Renal cortical epithelial cell (primary cell): ENCODE measurements around a stretch of chr3.

DNA sequence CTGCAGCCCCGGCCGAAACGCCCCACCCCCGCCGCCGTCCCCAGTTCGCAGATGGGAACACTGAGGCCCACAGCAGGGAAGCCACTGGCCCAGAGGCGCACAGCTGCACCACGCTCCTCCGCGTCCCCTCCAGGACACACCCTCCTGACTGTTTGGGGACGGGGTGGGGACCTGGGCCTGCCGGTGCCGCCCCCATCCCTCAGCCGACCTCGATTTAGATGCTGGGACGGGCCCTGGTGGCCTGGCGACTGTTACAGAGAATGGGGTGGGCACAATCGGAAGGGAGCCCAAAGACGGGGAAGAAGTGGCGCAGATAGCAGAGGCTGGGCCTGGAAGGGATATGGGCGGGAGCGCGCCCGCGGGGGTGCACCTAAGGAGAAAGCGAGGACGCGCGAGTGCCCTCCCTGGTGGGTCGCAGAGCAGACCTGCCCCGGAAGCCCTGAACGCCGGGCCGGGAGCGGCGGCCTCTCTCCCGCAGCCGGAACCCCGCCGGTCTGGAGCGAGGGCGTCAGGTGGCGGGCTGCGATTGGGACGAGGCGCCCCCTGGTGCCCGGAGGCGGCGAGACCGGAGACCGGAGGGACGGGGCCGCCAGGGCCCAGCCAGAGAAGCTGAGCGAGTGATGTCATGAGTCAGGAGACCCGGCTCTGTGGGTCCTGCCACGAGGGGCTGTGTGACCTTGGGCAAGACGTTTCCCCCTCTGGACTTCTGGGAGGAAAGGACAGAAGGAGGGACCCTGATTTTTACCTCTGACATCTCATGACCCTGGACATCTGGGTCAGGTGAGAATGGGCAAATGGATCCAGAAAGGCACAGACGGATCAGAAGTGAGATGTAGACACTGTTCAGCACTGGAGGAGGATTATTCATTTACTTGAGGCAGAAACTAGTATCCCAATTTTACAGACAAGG lies 78.4 kb downstream of the IQSEC1 start:
- RRBS: 1% methylated on average over 13 of the region's 59 CpGs

GRCh38 chr3:13015838-13016817 lies 57.1 kb downstream of the IQSEC1 start:
- RRBS: 25% methylated on average over 3 of the region's 21 CpGs

DNA sequence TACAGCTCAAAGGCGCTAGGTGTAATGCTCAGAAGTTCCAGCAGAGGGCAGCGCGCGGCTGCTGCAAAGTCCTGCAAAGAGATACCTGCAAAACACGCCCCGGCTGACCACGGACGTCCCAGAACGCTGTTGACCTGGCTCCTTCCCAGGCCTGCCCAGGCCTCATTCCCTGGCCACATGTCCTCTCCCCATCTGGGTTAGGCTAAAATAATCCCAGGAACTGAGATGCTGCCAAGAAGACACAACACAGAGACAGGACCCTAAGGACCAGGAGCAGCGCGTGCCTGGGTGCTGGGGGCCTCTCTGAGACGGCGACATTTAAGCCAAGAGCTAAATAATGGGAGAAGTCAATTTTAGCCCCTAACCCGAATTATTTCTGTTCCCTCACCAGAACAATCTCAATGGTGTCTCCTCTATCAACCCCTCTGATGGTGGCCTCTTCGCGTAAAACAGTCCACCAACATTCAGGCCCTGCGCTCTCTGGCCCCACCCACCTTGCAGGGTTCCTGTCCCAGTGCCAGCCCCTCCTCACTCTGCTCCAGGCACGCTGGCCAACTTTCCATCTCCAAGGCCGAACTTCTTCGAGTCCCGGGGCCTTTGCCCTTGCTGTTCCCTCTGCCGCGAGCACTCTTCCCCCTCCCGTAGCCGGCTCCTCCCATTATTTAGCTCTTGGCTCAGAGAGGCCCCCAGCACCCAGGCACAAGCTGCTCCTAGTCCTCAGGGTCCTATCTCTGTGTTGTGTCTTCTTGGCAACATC lies 19.2 kb upstream of the IQSEC1 start:
- RRBS: 78% methylated on average over 5 of the region's 25 CpGs

DNA sequence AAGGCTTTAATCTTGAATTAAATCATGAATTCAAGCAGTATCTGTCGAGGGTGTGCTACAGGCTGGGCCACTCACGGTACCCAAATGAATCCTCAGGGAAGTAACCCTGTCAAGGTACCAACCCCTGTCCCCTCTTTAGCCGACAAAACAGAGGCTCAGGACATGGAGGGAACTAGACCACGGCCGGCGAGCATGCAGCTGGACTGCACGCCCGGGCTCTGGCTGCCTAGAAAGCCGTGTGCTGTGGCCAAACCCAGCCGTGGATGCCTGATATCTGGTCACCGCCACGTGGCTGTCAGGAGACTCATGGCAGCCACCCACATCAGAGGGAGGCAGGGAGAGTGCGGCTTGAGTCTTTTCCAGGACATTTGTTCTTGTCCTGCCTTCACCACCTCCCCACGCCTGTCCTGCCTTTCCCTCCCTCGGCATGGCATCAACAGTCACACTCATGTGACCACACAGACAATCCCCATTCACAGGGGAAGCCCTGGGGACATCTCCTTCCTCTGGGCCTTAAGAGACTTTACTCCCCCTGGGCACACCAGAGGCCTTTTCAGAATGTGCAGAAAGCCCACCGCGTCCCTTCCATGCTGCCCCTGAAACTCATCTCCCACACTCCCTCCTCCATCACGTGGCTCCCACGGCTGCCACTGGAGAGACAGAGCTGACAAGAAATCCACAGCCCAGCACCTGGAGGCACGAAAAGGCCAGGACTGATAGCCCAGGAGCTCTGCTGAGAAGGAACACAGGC lies 71.0 kb upstream of the IQSEC1 start:
- RRBS: no CpG with 5 or more reads among the region's 20 CpGs

GRCh38 chr3:13262741-13263109 lies 157.4 kb downstream of the NUP210 start:
- RRBS: no CpG with 5 or more reads among the region's 3 CpGs

DNA sequence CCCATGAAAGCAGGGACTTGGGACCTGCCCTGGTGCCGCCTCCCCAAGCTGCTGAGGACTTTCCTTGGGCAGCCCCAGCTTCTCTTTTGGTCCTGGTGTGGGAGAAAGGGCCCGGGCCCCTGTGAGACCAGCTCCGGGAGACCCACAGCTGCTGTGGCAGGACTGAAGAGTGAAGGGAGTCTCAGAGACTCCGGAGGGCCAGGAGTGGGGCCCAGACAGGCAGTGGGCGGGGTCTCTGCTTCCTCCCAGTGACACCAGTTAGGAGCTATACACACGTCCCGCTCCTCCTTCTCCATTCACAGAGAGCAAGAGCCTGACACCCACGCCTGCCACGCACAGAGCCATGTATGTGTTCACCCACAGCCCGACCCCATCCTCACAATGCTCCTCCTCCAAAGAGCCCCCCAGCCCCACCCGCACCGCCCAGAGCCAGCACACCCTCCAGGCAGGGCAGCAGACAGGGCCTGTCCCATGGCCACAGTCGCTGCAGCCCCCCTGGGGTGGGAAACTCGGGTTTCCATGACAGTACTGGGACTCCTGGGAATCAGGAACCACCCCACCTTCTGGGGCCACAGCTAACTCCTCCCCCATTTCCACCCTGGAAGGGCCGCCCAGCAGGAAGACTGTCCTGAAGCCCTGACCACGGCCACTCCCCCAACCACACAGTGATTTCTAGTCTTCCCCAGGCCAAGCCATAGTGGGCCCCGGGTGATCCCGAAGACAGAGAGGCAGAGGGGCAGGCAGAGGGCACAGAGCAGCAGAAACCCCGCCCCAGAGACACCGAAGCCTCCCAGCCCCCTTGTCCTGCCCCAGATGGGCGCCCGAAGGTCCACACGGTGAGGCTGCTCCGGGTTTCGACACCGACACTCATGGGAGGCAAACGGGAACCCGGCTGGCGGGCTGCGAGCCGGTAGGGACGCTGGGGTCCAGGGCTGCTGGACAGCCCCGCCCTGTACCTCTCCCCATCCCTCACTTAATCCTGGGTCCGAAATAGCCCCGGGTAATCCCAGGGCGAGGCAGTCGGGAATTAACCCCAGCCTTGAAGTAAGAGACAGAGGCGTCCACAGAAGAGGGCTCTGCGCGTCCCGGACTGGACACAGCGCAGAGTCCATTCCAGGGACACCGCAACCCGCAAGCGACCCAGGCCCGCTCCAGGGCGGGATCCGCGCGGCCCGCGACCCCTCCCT lies 138.6 kb downstream of the NUP210 start:
- RRBS: 10% methylated on average over 19 of the region's 52 CpGs

DNA sequence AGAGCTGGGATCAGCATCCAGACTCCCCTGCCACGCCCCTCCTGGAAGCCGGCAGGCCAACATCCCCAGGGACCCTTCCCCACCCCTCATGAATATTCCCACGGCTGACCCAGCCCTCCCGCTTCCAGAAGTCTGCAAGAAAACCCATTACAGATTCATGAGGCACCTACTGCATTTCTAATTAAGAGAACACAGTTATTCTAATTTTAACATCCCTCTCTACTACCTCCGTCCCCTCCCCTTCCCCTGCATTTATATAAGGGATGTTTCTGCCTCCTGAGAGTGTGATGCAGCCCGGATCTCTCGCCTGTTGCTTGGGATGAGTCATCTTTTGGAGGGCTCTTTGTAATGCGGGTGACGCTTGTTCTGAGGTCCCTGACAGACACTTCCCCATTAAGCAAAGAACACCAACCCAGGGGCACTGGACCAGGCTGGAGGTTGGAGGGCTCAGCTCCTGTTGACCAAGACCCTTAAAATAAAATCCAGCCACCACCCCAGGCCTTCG lies 118.7 kb downstream of the NUP210 start:
- RRBS: no CpG with 5 or more reads among the region's 10 CpGs

GRCh38 chr3:13479286-13479598 lies 864 bp upstream of the HDAC11 start:
- RRBS: no CpG with 5 or more reads among the region's 14 CpGs

GRCh38 chr3:13891792-13892018 lies 11.8 kb upstream of the WNT7A start:
- RRBS: no CpG with 5 or more reads among the region's 2 CpGs

GRCh38 chr3:14125483-14126537 lies 958 bp downstream of the TMEM43 start:
- RRBS: no CpG with 5 or more reads among the region's 27 CpGs

DNA sequence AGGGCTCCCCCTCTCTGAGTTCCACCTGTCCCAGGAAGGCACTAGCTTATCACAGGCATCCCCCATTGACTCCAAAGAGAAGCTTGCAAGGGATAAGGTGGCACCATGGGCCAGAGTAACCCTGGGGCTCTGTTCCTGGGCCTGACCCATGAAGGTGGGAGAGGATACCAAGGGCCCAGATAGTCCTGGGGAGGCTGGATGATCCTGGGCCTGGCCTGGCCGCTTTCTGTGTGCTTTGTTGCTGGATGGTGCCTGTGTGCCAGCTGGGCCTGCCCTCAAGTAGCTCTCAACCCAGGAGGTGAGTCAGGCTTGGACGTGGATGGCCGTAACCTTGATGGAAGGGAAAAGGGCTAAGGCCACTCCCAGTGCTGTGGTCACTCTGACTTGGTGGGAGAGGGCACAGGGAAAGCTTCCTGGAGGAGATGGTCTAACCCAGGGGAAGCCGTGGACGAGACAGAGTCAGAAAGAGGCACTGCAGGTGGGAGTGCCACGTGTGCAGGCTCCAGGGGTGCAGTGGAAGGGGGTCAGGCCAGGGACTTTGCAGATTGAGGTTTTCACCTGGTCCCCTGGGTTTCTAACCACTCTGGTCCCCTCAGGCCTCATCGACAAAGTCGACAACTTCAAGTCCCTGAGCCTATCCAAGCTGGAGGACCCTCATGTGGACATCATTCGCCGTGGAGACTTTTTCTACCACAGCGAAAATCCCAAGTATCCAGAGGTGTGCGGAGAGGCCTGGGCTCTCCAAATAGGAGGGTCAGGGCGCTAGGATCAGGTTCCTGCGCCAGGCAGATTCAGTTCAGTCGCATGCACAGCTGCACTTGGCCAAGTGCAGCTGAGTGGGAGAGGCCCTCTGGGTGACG lies 9.6 kb downstream of the TMEM43 start:
- RRBS: no CpG with 5 or more reads among the region's 16 CpGs

DNA sequence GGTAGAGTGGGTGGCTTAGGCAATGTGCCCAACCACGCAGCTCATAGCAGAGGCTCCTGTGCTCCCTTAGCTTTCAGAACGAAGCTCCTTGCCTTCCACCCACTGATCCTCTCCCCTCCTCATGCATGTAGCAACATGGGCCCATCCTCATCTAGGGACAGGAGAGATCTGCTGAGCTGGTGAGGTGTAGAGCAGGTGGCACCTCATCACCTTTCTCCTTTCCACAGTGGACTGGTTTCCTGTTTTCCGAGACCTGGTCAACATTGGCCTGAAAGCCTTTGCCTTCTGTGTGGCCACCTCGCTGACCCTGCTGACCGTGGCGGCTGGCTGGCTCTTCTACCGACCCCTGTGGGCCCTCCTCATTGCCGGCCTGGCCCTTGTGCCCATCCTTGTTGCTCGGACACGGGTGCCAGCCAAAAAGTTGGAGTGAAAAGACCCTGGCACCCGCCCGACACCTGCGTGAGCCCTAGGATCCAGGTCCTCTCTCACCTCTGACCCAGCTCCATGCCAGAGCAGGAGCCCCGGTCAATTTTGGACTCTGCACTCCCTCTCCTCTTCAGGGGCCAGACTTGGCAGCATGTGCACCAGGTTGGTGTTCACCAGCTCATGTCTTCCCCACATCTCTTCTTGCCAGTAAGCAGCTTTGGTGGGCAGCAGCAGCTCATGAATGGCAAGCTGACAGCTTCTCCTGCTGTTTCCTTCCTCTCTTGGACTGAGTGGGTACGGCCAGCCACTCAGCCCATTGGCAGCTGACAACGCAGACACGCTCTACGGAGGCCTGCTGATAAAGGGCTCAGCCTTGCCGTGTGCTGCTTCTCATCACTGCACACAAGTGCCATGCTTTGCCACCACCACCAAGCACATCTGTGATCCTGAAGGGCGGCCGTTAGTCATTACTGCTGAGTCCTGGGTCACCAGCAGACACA lies 16.8 kb downstream of the TMEM43 start:
- RRBS: no CpG with 5 or more reads among the region's 21 CpGs

DNA sequence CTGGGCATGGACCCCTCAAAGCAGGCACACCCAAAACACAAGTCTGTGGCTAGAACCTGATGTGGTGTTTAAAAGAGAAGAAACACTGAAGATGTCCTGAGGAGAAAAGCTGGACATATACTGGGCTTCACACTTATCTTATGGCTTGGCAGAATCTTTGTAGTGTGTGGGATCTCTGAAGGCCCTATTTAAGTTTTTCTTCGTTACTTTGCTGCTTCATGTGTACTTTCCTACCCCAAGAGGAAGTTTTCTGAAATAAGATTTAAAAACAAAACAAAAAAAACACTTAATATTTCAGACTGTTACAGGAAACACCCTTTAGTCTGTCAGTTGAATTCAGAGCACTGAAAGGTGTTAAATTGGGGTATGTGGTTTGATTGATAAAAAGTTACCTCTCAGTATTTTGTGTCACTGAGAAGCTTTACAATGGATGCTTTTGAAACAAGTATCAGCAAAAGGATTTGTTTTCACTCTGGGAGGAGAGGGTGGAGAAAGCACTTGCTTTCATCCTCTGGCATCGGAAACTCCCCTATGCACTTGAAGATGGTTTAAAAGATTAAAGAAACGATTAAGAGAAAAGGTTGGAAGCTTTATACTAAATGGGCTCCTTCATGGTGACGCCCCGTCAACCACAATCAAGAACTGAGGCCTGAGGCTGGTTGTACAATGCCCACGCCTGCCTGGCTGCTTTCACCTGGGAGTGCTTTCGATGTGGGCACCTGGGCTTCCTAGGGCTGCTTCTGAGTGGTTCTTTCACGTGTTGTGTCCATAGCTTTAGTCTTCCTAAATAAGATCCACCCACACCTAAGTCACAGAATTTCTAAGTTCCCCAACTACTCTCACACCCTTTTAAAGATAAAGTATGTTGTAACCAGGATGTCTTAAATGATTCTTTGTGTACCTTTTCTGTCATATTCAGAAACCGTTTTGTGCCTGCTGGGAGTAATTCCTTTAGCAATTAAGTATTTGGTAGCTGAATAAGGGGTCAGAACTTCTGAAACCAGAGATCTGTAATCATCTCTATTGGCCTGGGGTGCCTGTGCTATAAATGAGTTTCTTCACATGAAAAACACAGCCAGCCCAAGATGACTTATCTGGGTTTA lies 17.8 kb downstream of the TMEM43 start:
- RRBS: no CpG with 5 or more reads among the region's 9 CpGs

GRCh38 chr3:14202198-14202833 lies 23.7 kb downstream of the LSM3 start:
- RRBS: no CpG with 5 or more reads among the region's 7 CpGs

- RRBS: no CpG with 5 or more reads among the region's 50 CpGs
Observed at GRCh38 chr3:14297682-14298460, 104.5 kb upstream of the SLC6A6 start.

DNA sequence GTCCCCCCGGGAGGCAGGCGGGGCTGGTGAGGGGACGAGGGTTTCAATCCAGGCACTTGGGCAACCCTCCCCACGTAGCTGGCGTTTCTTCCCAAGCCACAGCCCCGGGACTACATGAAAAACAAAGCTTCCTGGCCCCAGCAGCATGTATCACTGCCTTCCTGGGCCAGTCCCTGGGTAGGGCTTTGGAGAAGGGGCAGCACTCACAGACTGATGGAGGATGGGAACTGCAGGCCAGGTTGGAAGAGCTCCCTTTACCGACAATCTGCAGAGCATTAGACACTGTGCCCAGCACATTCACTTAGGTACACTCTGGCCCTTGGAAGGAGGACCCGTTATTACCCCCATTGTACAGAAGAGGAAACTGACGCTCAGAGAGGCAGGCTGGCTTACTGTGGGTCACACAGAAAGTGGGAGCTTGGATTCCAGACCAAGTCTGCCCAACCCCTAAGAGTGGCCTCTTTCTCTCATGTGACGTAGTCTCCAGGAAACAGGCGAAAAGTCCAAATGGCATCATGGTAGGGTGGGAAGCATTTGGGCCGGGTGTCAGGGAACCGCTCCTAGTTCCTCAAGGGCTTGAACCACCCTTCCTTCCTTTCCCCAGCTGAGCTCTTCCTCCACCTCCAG lies 78.7 kb upstream of the SLC6A6 start:
- RRBS: 90% methylated on average over 6 of the region's 13 CpGs

- RRBS: no CpG with 5 or more reads among the region's 17 CpGs
Observed at GRCh38 chr3:14434118-14435276, 32.1 kb downstream of the SLC6A6 start.

DNA sequence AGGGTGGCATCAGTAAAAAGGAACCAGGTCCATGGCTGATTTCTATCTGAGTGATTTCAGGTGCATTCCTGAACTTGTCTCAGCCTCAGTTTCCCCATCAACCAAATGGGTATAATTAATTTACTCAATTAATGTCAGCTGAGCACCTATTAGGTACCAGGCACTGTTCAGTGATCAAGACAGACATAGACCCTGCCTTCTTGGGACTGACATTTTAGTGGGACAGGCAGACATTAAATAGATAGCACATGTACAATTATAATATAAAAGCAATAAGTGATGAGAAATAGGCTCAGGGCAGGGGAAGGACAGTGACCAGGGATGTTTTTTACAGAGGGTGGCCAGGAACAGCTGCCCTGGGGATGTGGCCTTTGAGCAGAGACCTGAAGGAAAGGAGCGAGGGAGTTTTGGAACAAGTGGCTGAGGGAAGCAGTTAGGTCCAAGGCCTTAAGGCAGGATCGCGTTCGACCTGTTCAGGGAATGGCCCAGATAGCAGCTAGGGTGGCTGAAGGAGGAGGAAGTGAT lies 51.1 kb downstream of the SLC6A6 start:
- RRBS: no CpG with 5 or more reads among the region's 4 CpGs

- RRBS: no CpG with 5 or more reads among the region's 26 CpGs
Observed at GRCh38 chr3:14472634-14473908, 67.1 kb downstream of the GRIP2 start.

DNA sequence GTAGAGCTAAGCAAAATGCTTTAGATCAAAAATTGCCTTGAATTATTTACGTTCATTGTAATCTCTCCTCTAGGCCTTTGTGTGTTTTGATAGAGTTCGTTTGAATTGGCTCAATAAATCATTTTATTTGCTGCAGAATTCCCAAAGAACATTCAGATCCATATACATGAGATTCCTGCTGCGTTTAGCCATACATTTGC lies 234 bp upstream of the C3orf20 start:
- RRBS: no CpG with 5 or more reads among the region's 3 CpGs